Diencephalon (tissue), 2 donors: ENCODE measurements around the genes ANKRD40CL, WFIKKN2, STXBP4 and HLF.

GRCh38 chr17:50767322-50767772 is at the start of gene ANKRD40CL:
TSS of gene ANKRD40CL (minus strand) at chr17:50767518.
- RAMPAGE, long total RNA: no peak

GRCh38 chr17:50835443-50835967 is at the start of gene WFIKKN2:
TSS of gene WFIKKN2 (plus strand) at chr17:50835586.
- RAMPAGE, long total RNA: no peak

DNA sequence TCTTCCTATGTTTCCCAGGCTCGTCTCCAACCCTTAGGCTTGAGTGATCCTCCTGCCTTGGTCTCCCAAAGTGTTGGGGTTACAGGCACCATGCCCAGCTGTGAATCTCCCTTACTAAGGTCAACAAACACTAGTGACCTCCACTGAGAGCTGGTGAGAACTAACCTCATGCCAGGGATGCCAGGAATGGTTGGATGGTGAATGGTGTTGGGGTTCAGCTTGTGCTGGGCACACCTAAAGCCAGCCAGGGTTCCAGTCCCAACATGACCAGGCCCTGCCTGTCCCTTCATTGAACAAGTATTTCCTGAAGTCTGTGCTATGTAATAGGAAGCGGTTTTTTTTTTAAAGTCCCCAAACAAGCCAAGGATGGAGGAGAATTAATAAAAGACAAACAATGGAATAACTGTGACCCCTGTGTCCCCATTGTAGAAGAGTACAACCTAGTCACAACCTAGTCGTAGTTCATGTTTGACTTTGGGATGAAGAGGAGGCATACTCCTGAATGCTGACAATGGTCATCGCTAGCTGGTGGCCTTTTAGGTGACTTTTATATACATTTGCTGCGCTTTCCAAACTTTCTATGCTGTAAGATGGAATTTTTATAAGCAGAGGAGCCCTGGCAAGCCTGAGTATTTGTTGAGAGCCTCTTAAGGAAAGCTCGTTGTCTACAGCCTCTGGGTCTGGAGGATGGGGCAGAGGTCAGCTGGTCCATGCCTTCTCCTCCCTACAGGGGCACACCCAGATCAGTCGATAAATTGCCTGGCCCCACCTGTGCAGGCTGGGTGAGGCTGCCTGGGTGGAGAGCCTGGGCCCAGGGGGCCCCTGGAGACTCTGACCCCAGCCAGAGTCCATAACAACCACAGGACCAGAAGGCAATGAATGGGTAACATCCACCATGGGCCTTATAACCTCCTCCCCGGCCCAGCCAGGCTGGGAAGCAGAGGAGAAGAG is 56.2 kb upstream of the TOB1 start:
- RAMPAGE, long total RNA: no peak

DNA sequence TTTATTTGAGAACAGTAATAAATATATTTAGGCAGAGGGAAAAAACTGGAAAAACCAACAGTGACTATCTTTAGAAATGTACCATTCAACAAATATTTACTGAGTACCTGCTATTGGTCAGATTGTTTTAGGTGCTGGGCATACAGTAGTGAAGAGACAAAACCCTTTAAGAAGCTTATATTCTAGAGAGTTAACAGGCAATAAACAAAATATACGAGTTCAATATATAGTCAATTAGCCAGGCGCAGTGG is 69.6 kb upstream of the TOB1 start:
- RAMPAGE, long total RNA: no peak

GRCh38 chr17:50947997-50948588 is 81.9 kb upstream of the TOB1 start:
- RAMPAGE, long total RNA: no peak

DNA sequence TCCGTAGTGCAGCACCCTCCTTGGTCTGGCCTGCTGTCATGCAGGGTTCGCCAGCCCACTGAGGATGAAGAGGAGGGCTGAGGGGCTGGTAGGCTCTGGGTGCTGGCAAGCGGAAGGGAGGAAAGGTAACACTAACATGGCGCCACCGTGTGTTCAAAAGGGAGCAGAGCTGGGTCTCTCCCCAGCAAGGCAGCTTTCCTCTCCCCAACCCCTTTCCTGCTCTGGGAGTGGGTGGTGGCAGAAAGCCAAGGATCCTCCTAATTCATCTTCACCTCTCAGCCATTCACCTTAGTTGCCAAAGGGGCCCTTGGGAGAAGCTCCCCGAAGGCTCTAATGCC is 90.6 kb upstream of the TOB1 start:
- RAMPAGE, long total RNA: no peak

GRCh38 chr17:51013942-51014438 is 106.7 kb downstream of the SPAG9 start:
- RAMPAGE, long total RNA: no peak

- RAMPAGE, long total RNA: no peak
Observed at GRCh38 chr17:51019924-51020677, 100.6 kb downstream of the SPAG9 start.

GRCh38 chr17:51036043-51036727 is 84.5 kb downstream of the SPAG9 start:
- RAMPAGE, long total RNA: no peak

DNA sequence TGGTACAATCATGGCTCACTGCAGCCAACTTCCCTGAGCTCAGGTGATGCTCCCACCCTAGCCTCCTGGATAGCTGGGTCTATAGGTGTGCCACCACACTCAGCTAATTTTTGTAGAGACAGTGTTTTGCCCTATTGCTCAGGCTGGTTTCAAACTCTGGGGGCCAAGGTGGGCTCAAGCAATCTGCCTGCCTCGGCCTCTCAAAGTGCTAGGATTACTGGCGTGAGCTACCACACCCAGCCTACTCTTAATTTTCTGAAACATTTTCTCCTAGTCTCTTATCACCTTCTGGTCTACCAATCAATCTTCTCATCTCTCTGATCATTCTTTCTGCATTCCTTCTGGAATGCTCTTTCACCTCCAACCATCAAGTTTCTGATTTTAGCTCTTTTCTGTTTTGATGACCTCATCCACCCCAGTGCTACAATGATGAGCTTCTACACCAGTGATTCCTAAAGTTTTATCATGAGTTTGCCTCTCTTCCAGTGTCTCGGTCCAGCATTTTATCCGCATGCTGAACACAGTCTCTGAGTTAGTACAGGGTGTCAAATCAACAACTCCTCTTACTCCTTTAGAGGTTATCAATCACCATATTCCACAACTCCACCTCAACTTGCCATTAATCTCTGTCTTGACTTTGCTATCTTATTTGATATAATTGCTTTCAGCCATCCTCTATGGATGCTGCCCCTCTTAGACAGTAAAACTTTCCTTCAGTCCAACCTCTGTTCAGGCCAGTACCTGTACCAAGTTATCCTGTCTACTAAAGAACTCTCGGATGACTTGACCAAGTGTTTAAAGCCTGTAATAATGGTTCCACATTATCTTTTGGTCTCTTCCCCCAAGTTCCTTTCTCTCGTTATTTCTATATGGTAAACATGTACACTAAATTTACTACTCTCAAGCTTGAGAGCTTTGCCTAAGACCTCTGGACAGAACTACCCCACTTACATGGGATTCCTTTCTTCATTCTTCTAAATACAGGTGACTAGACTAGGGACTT is 31.7 kb downstream of the NME2 start:
- RAMPAGE, long total RNA: no peak

GRCh38 chr17:52389634-52390045 is 231.1 kb upstream of the CA10 start:
- RAMPAGE, long total RNA: no peak

DNA sequence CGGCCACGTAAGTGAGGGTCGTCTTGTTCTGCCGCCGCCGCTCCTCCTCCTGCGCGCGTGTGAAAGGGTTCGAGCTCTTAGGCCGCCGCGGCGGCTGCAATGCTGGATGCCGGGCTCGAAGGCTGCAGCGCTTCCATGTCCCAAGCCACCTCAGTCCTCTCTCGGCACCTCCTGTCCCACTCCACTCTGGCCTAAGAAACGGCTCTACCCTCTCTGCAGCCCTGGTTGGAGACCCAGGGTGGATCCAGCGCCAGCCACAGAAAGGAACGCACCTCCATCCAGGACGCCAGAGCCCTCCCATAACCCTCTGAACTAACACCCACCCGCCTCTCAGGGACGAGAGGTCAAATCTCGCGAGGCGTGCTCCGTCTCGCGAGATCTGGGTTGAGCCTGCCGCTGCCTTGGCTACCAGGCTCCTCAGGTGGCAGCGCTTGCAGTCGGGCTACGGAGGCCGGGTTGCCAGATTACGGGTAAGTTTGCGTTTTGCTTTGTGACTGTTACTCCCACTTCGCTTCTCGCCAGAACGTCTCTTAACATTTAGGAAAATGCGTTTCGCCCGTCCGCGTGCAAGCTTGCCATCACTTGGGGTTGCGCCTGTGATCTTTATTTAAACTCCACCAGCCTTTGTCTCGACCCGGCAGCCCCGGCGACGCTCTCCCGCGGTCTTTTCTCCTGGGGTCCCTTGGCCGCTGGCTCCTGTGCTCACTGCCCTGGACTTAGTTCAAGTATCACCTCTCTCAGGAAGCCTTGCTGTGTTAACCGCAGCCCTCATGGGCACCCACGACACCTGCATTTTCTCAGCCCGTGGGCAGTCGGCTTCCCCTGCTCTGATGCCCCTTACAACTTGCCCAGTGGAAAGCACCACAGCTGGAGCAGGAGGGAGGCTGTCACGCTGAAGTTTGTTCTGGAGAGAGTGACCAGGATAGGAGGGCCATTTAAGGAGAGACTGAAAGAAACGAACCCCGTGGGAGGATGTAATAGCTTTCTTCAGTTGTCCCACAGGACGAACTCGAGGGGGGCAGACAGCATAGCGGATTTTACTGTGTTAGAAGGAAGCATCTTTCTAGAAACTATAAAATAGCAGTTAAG is at the start of gene STXBP4:
TSS of gene STXBP4 (plus strand) at position 420 of the 1,089 bp plus-strand sequence.
- RAMPAGE, long total RNA: start-site peak on the minus strand centred at position 295 of the sequence, 33 bp wide, 1,599 and 1,013 reads in 2 replicates; start-site peak on the plus strand centred at position 433 of the sequence, 32 bp wide, 149 and 536 reads in 2 replicates

GRCh38 chr17:55238968-55239228 is 25.9 kb upstream of the HLF start:
- RAMPAGE, long total RNA: no peak

- RAMPAGE, long total RNA: no peak
Observed at GRCh38 chr17:55264593-55265132, at the start of gene HLF. TSS of gene HLF (plus strand) at chr17:55264960.

DNA sequence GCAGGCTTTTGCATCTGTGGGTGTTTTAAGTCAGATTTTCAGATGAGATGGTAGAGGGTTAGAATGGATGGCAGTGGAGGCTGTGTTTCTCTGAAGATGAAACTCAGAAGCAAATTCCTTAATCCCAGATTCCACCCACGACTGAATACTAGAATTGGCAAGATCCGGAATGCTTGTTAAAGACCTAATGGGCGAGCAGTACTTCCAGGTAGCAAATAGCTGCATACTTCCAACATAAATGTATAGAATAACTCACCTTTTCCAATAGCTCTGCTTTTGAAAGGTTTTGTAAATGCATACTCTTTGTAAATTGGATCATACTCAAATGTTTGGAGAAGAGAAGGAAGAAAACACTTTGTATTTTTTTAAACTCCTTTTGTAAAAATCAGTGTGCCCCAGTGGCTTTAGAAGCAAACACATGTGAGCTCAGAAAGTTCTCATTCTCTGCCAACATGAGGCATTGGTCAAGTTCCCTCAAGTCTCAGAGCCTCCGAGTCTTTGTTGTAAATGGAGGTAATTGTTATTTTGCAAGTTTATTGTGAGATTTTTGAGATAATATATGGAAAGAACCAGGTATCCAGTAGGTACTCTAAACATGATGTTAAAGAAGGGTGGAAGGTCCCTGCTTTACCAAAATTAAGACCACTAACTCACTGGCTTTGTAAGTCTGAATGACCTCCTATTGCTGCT is 2.0 kb downstream of the HLF start:
- RAMPAGE, long total RNA: no peak

- RAMPAGE, long total RNA: no peak
Observed at GRCh38 chr17:55269785-55270269, 5.1 kb downstream of the HLF start.

- RAMPAGE, long total RNA: no peak
Observed at GRCh38 chr17:55284071-55285226, 19.7 kb downstream of the HLF start.

- RAMPAGE, long total RNA: no peak
Observed at GRCh38 chr17:55422856-55423659, 1.4 kb upstream of the MMD start.

- RAMPAGE, long total RNA: no peak
Observed at GRCh38 chr17:55446125-55446475, 24.5 kb upstream of the MMD start.

DNA sequence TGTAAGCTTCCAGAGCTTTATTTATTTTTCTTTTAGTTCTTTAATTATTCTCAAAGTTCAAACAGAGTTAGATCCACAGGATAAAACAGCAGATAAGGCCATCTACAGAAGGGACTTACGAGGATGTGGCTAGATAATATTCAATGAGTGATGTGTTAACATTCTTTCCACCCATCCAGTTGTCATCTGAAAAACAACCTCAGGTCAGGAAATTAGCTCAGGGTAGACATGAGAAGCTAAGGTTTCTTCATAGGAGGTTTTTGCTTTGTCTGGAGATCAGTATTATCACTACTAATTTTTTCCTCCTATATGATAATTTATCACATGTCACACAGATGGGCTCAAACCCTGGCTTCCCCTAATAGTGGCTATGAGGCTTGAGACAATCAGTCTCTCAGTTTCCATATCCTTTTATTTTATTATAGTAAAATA is 25.3 kb upstream of the MMD start:
- RAMPAGE, long total RNA: no peak